ENCODE measurements around a stretch of chr15.

DNA sequence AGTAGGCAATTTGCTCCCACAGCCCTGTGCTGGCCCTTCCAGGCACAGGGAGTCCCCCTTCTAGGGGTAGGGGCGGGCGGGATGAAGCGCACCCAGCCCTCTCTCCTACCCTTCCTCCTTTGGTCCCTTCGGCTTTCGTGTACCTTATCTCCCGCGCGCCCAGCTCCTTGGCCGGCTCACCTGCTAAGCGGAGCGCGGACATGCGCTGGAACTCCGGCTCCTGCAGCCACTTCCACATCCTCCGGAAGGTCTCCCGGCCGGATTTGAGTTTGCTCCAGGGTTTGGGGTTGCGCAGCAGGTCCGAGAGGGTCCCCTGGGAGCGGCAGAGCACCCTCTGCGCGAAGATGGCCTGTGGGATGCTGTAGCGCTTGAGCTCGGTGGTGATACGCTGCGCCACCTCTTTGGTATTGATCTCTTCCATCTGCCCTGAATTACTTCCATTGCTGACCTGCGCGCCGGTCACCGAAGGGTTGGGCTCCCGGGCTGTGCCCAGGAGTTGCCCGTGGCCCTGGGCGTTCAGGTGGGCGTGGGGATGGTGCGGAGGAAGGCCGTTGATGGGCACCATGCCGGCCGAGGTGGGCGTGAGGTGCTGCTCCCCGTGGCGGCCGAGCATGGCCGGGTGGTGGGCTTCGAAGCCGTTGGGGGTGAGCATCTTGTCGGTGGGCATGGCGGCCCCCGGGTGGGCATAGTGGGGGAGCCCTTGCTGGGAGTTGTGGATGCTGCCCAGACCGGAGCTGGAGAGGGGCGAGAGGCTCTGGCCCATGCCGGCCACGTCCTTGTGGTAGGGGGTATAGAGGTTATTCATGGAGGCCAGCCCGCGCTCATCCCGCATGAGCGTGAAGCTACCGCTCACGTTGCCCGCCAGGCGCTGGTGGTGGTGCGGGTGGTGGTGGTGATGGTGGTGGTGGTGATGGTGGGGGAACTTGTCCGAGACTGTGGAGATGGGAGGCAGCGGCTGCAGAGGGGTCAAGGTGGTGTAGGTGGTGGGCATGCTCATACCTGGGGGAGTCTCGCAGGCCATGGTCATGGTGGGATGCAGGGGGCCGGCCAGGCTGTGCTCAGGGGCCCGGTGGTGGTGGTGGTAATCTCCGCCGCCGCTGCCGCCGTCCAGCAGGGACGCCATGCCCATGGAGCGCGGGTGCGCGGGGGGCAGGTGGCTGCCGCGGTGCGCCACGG lies 1.1 kb downstream of the ONECUT1 start:
- RRBS, result 7% methylated on average over 25 of the region's 80 CpGs

- RRBS, result no CpG with 5 or more reads among the region's 2 CpGs
Measured at GRCh38 chr15:52975444-52975945, 185.4 kb upstream of the ONECUT1 start.

DNA sequence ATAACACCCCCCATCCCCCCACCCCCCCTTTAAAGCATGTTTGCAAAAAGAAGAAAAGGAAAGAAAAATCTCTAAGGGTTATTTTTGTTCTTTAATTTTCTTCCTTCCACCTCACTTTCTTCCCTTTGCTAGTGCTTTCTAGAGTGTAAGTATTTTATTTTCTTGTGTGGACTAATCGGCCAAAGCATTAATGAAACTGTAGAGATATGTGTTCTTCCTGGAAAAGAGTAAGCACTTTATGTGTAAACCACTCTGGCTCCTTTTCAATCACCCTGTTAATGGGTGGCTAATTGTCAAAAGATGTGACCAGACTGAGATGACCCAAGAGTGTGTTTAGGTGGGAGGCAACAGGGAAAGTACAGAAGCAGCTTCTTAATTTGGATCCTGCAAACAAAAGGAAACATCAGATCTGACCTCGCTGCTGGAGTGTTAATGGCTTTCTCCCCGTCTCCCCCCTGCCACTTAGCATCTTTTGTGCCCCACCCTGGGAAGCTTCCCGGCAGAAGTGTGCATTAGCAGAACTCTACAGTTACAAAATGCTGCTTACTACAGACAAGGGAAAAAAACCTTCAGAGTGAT lies 311.3 kb downstream of the WDR72 start:
- RRBS, result no CpG with 5 or more reads among the region's 4 CpGs

- RRBS, result no CpG with 5 or more reads among the region's 4 CpGs
Measured at GRCh38 chr15:53714467-53715052, 44.9 kb downstream of the WDR72 start.

GRCh38 chr15:53976773-53977217 lies 1.4 kb upstream of the UNC13C start:
- RRBS, result no CpG with 5 or more reads among the region's 6 CpGs

- RRBS, result no CpG with 5 or more reads among the region's 3 CpGs
Measured at GRCh38 chr15:55248828-55249493, 40.7 kb downstream of the RAB27A start.

DNA sequence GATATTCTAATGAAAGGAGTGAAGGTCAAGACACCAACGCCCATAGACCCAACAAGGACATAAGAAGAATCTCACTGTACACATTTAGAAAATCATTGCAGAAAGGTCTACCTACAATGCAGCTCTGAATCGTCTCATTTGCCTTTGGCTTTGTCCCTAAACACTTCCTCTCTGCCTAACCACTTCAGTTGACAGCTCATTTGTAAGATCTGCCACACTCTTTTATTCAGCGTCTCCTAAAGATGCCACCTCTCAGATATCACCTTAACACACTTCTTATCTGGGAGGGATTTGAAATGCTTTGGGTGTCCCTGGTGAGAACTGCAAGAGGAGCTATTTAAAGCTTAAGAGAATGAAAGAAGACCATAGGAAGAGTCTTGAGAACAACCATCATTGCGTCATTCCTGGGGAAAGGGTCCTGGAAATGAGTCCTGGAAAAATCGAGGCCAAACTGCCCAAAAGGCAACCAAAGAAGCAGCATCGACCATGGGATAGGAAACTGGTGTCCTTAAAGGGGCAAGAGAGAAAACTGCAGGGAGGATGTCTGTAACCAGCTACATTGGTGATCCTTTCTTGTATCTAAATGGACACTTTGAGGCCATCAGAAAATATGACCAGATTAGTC lies 38.6 kb downstream of the RAB27A start:
- RRBS, result no CpG with 5 or more reads among the region's 6 CpGs

DNA sequence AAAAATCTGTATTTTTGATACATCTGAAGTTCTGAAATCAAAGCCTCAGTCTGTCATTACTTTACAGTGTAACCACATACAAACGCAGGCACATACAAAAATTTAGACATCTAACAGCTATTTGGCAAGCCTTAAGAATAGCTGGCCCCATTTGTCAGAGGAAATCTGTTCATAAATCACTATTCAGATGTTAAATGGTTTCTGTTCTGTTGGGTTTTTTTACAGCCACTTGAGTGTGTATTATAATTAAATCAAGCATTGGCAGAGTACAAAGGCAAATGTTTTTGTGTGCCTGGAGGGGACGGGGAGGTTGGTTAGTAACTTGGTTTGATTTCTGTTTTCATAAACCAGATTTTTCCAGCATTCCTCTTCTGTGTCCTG lies 24.1 kb downstream of the PIGB start:
- RRBS, result no CpG with 5 or more reads among the region's 2 CpGs

- RRBS, result no CpG with 5 or more reads among the region's 8 CpGs
Measured at GRCh38 chr15:55360285-55361079, 41.5 kb downstream of the PIGB start.

DNA sequence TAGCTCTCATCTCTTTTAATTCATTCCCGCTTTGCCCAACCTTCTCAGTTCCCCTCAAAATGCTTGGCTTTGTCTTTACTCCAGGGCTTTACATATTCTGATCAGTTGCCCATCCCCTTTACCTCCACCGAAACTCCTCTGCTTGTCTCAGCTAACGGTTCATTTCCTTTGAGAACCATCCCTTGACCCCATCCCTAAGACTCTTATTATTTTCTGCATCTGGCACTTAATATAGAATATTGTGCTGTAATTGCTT lies 12.7 kb downstream of the CCPG1 start:
- RRBS, result no CpG with 5 or more reads among the region's 3 CpGs

GRCh38 chr15:55737217-55737963 lies 5.6 kb downstream of the PRTG start:
- RRBS, result no CpG with 5 or more reads among the region's 2 CpGs

- RRBS, result no CpG with 5 or more reads among the region's 5 CpGs
Measured at GRCh38 chr15:56142436-56143098, 101.1 kb downstream of the RFX7 start.

- RRBS, result no CpG with 5 or more reads among the region's 6 CpGs
Measured at GRCh38 chr15:56222166-56223180, 21.2 kb downstream of the RFX7 start.

DNA sequence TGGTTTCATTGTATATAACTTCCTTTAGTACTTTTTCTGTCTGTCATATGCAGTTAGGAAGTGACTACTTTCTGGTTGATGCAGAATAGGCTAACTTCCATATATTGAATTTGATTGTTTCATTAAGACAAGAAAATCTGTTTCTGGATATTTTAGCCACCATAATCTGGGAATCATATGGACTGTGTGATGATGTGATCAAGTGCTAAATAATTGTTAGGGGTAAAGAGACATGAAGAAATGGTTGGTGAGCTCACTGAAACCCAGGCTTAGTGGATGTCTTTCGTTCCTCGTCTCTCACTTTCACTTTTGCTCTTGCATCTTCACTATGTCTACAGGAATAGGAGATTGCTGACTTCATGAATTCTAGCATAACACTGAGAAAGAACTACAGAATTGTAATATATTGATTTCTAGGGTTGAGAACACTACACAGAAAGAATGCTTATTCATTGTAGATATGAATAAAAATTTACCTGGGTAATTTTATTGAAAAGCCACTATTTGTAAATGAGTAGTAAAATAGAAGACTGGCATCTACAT lies 3.6 kb upstream of the MNS1 start:
- RRBS, result no CpG with 5 or more reads among the region's 2 CpGs

- RRBS, result no CpG with 5 or more reads among the region's 6 CpGs
Measured at GRCh38 chr15:56815205-56815531, 81.9 kb upstream of the ZNF280D start.

- RRBS, result no CpG with 5 or more reads among the region's 7 CpGs
Measured at GRCh38 chr15:56920045-56920788, 1.8 kb downstream of the TCF12 start.

DNA sequence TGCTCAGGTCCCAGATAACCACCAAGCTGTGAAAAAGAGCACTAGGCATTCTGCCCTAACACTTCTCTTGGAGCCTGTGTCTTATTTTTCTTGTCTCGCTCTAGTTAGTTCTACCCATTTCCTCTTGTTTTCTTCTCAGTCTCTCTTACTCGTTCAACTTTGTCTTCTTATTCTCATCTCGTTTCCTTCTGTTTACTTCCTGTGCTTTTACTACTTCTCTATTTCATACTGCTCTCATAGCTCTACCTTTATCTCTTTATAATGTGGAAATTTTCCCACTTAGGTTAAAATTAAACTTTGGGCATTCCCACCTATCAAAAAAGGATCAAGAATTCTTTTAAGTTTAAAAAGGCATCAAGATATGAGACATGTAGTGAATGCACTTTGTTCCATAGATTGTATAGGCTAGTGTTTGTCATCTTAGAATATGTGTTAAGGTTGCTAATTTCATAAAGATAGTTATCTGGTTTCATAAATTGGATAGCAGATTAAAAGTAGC lies 91.6 kb upstream of the CGNL1 start:
- RRBS, result no CpG with 5 or more reads among the region's 3 CpGs

- RRBS, result no CpG with 5 or more reads among the region's 5 CpGs
Measured at GRCh38 chr15:57302409-57303004, 73.8 kb upstream of the CGNL1 start.

- RRBS, result no CpG with 5 or more reads among the region's 7 CpGs
Measured at GRCh38 chr15:57382233-57382726, 6.0 kb downstream of the CGNL1 start.